Diencephalon (tissue), 2 donors: ENCODE measurements around the genes UBE2S, ISOC2, FIZ1 and CCDC106.

- RAMPAGE, long total RNA, result no peak
These were observed 12.1 kb downstream of the TMEM150B start for GRCh38 chr19:55312979-55313566.

DNA sequence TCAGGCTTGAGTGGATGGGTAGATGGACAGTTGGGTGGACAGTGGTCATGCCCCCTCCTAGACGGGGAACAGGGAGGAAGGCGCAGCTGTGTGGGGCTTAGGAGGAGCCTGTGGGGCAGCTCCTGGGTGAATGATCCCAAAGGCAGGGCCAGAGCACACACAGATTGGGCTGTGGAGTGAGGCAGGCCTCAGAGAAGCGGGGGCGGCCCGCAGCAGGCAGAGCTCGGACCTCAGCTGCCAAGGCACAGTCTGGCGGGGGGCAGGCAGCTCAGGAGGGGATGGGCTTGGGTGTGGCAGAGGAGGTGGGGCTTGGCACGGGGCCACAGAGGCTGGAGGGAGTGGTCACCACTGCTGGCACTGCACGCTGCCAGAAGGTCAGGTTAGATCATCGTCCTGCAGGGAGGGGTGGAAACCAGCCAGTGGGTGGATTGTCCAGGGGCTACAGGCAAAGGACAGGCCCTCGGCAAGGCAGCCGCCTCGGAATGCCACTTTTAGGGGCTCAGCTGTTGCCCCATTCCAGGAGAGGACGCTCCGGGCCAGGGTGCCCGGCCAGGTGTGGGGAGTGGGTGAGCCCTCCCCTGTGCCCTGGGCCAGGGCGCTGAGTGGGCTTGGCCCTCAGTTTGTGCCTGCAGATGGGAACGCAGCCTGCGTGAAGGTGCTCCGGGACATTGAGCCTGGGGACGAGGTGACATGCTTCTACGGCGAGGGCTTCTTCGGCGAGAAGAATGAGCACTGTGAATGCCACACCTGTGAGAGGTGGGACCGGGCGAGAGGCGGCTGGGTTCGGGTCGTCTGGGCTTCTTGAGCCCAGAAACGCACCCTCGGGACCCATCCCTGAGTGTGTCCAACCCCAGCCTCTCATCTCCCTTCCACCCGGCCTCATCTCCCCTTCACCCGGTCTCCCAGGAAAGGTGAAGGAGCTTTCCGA, 6.2 kb downstream of the KMT5C start:
- RAMPAGE, long total RNA, result no peak

GRCh38 chr19:55387538-55388161, 1.9 kb downstream of the RPL28 start:
- RAMPAGE, long total RNA, result no peak

DNA sequence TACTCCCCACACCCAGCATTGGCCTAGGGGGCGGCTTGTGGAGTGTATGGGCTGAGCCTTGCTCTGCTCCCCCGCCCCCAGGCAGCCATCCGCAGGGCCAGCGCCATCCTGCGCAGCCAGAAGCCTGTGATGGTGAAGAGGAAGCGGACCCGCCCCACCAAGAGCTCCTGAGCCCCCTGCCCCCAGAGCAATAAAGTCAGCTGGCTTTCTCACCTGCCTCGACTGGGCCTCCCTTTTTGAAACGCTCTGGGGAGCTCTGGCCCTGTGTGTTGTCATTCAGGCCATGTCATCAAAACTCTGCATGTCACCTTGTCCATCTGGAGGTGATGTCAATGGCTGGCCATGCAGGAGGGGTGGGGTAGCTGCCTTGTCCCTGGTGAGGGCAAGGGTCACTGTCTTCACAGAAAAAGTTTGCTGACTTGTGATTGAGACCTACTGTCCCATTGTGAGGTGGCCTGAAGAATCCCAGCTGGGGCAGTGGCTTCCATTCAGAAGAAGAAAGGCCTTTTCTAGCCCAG, 2.5 kb downstream of the RPL28 start:
- RAMPAGE, long total RNA, result no peak

DNA sequence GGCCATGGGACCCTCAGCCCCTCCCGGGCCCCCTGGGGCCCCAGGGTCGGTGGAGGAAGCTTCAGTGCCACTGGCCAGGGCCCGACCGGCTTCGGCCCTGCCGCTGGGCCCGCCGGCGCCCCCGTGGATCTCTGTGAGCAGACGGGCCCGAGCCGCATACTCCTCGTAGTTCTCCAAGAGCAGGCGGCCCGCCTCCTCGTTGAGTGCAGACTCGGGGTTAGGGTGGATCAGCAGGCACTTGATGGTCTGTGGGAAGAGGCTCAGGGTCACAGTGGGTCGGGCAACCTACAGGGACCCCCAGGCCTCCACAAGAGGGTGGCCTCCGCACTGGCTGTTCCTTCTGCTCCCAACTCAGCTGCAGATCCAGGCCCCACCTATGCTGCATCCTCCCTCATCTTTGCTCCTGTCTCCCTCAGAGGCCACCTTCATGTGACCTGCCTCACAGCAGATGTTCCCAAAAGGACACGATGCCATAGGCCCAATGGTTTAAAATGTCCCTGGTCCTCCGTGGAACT, 6.0 kb downstream of the UBE2S start:
- RAMPAGE, long total RNA, result no peak

- RAMPAGE, long total RNA, result no peak
These were observed at the start of gene UBE2S for GRCh38 chr19:55407561-55408758. TSS of gene UBE2S (minus strand) at chr19:55407788.

- RAMPAGE, long total RNA, result start-site peak on the minus strand at chr19:55461600-55461687, 1,209 and 815 reads in 2 replicates
These were observed at the start of gene ISOC2 for GRCh38 chr19:55461525-55461902. TSS of gene ISOC2 (minus strand) at chr19:55461642.

DNA sequence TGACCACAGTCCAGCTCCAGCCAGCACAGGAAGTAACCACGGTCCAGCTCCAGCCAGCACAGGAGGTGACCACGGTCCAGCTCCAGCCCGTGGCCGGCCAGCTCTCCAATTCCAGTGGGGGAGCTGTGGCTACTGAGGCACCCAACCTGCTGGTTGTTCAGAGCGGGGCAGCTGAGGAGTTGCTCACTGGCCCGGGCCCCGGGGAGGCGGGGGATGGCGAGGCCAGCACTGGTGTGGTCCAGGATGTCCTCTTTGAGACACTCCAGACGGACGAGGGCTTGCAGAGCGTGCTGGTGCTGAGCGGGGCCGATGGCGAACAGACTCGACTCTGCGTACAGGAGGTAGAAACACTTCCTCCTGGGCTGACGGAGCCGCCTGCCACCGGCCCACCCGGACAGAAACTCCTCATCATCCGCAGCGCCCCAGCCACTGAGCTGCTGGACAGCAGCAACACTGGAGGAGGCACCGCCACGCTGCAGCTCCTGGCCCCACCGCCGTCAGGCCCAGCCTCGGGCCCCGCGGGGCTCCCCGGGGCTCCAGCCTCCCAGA, 1.2 kb upstream of the NAT14 start:
- RAMPAGE, long total RNA, result no peak

GRCh38 chr19:55494356-55494811, 6.1 kb downstream of the SSC5D start:
- RAMPAGE, long total RNA, result no peak

DNA sequence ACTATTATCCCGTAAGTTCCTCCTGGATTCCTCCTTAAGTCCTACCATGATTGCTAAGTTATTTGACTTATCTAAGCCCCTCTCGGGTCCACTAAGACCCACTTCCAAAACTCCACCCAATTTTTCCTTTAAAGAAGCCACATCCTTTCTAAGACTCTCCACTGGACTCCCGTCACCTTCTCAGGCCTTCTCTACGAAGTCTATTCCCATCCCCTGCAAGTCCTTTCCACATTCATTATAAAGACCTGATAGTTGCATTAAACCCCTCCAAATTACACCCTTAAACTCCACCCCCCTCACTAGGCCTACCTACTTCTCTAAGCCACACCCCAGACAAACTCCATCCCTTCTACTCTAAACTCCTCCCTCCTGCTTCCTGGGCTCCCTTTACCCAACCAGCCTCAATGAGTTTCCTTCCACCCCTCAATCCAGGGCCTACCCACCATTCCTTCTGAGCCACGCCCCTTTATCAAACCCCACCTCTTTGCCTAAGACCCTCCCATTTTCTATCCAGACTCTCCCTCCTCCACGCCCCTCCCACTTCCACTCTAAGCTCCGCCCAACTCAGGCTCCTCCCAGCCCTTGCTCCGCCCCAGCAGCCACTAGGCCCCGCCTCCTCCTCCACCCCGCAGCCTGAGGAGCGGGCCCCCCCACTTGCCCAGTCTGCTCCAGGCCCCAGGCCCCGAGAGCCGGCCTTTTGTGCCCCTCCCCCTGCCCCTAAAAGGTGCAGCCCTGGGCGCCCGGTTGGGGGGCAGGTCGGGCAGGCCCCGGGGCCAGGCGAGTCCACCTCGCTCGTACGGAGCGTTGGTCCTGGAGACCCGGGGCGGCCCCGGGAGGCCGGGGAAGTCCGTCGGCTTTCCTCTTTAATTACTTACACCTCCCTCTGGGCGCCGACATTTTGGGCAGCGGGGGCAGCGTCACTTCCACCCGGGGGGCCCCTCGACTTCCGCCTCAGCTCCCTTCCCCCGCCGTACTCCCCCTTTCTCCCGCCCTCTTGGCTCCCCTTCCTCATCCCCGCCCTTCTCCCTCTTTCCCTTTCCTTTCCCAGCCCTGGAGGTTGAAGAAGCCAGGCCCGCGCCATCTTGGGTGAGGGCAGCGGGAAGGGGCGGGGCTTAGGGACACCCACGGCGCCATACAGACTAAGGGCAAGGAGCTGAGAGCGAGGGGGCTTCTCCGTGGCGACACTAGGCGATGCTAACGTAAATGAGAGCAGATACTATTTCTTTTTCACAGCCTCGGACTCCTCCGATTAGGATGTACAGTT, at the start of gene FIZ1:
Gene FIZ1 (minus strand): TSS at position 919 of the 1,264 bp plus-strand sequence.
- RAMPAGE, long total RNA, result no peak

- RAMPAGE, long total RNA, result no peak
These were observed 1.0 kb downstream of the ZNF524 start for GRCh38 chr19:55601071-55601555.

DNA sequence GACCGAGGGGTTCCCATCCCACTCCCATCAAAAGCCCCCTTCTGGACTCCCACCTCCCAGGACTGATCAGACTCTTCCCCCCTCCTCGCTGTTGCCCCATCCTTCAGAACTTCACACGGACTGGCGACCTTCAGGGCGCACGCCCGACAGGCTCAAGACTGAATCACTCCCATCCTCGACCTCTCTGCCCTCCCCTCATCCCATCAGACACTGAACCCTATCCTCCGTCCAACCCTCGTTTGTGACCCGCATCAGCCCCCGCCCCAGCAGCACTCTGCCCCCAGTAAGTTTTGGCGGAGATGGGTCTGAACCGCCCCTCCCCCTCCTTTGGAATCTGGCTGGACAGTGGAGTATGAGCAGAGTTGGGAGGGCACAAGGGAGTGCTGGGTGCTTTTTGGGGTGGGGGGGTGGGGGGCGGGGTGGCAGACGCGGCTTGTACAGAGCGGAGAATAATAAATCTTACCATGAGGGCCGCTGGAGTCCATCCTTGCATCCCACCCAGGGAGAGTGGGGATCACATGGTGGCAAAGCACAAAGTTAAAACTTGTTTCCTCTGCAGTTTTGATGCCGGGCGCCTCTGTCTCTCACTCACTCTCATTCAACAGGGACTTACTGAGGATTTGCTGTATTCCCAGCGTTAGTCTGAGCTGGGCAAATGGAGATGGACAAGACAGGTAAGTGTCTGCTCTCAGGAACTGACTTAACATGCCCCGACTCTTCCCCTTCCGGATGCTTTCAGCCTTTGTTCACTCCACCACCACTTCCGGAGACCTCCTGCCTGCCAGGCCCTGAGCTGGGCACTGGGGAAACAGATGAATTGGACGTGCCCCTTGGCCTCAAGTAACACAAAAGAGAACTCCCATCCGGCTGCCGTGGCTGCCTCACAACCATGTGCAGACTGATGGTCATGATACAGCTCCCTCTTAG, 7.3 kb downstream of the ZNF784 start:
- RAMPAGE, long total RNA, result no peak

DNA sequence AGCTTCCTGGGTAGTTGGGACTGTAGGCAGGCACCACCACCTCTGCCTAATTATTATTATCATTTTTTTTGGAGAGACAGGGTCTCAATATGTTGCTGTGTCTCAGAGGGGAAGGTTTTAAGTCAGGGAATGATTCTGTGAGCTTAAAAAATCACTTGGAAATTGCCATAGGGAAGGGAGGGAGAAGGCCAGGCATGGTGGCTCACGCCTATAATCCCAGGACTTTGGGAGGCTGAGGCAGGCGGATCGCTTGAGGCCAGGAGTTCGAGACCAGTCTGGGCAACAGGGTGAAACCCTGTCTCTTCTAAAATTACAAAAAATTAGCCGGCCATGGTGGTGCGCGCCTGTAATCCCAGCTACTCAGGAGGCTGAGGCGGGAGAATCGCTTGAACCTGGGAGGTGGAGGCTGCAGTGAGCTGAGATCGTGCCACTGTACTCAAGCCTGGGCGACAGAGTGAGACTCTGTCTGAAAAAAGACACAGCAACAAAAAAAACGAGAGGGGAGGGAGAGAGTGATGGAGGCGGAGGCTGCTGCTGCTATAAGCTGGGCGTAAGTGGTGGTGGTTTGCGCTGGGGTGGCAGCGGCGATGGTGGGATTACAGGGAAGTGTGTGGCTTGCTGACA, 3.6 kb upstream of the ZNF580 start:
- RAMPAGE, long total RNA, result no peak

DNA sequence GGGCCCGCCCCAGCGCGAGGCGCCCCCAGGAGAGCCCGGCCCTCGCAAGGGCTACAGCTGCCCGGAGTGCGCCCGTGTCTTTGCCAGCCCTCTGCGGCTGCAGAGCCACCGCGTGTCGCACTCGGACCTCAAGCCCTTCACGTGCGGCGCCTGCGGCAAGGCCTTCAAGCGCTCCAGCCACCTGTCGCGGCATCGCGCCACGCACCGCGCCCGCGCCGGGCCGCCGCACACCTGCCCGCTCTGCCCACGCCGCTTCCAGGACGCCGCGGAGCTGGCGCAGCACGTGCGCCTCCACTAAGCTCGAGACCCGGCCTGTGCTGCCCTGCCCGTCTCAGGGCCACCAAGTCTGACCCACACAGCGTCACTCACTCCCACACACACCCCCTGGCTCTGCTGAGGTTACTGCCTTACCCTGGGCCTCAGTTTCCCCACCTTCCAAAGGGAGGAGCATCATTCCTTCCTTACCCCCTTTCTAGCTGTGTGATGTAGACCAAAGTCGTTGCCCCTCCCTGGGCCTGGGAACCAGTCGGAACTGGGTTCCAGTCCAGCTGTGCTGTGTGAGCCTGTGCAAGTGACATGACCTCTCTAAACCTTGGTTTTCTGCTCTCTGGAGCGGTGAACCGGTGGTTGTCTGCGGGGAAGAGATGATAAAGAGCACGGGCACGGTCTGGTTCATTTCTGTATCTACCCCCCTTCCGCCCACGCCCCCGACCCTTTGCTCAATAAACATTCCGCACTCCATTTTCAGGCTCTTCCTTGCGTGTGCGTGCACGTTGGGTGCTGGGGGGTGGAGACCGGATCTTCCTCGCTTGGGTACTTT, 509 bp upstream of the ZNF581 start:
- RAMPAGE, long total RNA, result no peak

DNA sequence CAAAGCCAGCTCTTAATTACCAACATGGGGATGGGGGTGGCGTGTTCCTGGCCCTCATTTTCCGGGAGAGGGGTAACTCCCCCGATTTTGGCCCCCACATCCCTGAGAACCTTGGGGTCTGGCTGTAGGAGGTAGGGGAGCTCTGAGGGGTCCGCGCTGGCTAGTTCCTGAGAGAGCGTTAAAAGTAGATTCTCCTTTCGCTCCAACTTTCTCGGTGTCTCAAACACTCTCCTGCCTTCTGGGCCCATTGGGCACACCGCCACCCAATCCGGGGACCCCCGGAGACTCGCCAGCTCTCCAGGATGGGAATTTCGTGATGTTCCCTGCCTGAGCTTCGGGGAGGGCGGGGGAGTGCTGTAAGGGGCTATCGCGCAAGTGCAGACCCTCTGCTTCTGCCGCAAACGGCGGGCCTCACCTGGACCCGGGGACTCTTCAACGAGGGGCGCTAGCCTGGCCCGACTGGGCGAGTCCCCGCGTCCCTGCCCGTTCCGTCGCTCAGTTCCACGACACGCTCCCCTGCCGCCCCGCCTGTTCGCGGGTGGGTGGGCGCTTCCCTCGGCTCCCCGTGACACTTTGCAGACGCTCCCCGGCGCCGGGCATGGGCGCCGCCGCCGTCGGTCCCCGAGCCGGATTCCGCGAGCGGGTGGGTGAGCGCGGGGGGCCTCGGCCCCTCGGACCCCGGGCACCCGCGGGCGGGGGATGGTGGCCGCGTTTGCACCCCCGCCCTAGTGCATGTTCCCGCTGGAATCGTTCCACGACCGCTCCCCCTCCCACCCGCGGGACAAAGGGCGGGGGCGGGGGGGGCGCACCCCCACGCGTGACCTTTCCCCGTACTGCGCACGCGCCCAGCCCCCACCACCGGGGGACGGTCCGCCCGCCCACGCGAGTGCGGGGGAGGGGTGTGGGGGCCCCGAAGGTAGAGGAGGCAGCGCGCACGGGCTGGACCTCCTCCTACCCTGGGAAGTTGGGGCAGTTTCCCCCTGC, at the start of gene CCDC106:
Gene CCDC106 (plus strand): TSS at position 578 of the 984 bp plus-strand sequence.
- RAMPAGE, long total RNA, result start-site peak on the plus strand centred at position 602 of the sequence, 55 bp wide, 418 and 142 reads in 2 replicates; start-site peak on the plus strand centred at position 916 of the sequence, 87 bp wide, 261 and 80 reads in 2 replicates

DNA sequence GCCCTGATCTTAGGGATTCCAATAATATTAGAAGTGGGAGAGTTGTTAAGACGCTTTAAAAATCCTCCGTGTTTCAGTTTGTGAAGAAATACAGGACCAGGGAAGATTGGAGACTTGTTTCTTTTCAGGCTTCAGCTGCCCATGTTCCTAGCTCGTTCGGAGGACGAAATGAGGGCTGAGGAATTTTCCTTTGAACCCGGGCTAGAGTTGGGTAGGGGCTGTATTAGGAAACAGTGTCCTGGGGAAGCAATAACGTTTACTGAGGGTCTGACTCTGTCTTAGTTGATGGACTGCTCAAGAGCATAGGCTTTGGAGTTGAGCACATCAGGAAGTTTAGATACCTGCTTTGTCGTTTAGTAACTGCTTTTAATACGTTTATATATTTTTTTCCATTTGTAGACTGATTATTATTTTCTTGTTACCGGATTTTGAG, 1.3 kb downstream of the U2AF2 start:
- RAMPAGE, long total RNA, result no peak

DNA sequence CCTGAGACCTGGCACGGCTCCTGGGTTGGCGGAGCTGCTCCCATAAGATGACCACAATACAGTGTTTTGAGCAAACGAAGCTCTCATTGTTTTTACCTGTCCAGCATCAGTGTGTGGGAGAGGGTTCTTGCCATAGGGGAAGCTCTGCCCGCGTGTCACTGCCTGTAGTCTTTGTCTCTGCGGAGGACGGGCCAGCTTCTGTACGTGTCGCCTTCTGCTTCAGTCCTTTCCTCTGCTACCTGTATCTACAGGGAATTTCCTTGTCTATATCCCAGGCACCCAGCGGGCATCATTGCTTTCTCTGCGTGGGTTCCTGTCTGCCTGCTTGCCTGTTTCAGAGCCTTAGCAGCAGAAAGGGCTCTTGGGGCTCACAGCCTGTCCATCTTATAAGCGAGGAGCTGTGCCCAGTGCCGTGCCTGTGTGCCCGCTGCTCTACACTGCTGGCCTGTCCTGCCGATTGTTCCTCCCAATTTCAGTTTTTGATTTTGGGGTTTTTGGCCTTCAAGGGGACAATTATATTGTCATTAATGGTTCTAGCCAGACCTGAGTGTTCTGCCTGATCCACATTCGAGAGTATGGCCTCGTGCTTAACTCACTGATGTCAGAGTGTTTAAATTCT, 2.5 kb downstream of the U2AF2 start:
- RAMPAGE, long total RNA, result no peak

DNA sequence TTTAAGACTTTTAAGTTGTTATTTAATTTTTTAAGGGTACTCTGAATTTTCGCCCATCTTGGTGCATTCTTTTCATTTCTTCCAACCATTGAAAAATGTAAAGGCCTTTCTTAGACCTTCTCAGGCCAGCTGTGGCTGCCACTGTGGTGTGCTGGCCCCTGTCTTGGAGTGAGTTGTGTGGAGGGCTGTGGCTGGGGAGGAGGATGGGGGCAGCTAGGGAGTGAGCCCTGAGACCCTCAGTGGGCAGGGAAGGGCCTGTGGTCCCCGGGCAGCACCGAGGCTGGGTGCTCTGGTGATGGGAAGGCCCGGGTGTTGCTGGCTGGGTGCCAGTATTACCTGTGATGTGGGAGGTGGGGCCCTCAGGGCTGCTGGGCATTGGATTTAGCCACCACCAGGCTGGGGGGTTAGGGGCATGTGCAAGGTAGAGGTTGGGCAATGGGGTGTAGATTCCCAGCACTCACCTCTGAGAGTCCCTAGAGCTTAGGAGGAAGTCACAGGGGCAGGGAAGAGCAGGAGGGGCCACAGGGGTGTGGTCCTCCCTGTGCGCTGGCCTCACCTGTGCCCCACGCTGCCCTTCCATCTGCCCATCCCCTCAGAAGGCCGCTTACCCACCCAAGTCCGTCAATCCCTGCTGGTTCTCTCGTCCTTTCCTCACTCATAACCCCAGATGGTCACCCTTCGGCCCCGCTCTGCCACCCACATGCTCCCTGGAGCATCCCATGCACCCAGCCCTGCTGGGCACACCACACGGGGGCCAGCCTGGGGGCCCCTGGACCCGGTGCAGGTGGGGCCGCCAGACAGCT, 12.3 kb downstream of the EPN1 start:
- RAMPAGE, long total RNA, result no peak

DNA sequence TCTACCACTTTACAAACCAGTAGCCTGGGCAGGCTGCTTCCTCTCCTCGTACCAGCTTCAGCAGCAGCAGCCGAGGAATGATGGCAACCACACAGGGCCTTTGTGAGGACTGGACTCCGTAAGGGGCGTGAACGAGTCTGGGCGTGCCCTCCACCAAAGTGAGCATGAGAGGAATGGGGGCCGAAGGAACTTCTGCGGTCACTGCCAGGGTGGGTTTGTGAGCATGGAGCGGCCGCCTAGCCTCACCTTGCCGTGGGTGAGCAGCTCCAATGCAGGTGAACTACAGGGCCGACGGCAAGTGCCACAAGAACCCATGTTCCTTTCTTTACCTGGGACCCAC, 36.0 kb downstream of the ZNF787 start:
- RAMPAGE, long total RNA, result no peak

DNA sequence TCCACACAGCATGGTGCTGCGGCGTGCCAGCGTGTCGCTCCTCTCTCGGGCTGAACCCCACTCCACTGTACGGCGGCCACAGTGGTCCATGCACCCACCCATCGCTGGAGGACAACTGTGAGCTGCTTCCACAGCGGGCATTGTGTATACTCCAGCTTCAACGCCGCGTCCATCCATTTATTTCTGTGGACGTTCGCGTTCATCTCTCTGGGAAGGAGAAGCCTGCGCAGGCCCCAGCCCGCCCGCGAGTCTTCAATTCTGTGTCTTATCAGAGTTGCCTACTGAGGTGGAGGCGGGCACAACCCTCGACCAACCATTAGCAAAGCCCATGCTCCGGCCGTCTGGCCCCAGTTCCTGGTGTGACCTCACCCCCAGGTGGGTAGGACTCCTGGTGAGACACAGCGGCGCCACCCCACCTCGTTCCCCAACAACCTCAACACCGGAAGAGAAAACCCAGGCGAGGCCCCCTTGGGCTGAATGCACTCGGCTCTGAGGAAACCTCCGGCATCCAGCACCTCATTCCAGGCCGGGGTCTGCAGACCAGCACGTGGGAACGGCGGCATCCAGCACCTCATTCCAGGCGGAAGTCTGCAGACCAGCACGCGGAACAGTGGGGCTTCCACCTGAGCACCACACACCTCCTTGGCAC, 14.7 kb downstream of the ZNF787 start:
- RAMPAGE, long total RNA, result no peak